Cardiac septum (tissue), 1 donor: ENCODE results near the gene VAPB.

- PRO-cap = no peak
Observed at GRCh38 chr20:57480612-57481434, 44.1 kb downstream of the CTCFL start.

- PRO-cap = no peak
Observed at GRCh38 chr20:57563926-57564477, 3.1 kb downstream of the PCK1 start.

- PRO-cap = no peak
Observed at GRCh38 chr20:57566371-57567157, 5.7 kb downstream of the PCK1 start.

- PRO-cap = no peak
Observed at GRCh38 chr20:57567158-57567838, 6.4 kb downstream of the PCK1 start.

GRCh38 chr20:57570113-57570956 lies 9.4 kb downstream of the PCK1 start:
- PRO-cap = no peak

DNA sequence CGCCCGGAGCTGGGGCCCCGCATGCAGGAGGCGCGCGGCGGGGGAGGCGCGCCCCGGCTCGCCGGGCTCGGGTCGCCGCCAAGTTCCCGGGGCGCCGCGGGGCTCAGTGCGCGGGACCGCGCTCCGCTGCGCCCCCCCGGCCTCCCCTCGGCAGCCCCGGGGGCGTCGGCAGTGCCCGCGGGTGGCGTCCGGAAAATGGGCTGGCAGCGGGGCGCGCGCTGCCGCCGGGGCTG lies 250 bp downstream of the PMEPA1 start:
- PRO-cap = no peak

GRCh38 chr20:57714440-57714903 lies 4.7 kb upstream of the PMEPA1 start:
- PRO-cap = no peak

DNA sequence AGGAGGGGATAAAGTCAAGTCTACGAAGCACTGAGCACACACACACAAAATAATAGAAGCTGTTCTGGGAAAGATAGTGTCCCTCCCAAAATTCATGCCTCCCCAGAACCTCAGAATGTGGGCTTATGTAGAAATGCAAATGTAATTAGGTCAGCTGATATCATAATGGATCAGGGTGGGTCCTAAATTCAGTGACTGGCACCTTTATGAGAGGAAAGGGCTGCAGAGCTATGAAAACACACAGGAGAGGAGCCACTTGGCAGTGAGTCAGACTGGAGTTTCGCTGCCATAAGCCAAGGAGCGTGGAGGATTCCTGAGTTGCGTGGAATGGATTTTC lies 191.2 kb upstream of the C20orf85 start:
- PRO-cap = no peak

DNA sequence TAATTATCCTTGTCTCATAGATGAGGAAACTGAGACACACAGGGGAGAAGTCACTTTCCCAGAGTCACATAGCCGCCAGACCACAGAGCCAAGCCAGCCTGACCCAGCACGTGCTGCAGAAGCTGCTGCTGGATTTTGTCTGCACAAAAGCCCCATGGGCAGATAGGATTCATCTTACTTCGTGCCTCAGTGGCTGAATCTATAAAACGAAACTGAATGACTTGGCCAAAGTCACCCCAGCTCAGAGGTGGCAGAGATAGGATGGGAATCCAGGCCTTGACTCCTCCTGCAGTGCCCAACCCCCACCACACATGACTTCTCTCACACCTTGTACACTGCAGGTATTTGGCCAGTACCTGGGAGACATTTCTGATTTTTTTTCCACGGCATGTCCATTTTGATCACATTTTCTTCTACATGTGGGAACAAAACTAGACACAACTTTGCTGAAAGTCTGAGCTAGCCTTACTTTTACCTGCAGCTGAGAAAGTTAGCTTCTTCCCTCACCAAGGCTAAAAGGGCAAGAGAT lies 104.4 kb upstream of the C20orf85 start:
- PRO-cap = no peak

DNA sequence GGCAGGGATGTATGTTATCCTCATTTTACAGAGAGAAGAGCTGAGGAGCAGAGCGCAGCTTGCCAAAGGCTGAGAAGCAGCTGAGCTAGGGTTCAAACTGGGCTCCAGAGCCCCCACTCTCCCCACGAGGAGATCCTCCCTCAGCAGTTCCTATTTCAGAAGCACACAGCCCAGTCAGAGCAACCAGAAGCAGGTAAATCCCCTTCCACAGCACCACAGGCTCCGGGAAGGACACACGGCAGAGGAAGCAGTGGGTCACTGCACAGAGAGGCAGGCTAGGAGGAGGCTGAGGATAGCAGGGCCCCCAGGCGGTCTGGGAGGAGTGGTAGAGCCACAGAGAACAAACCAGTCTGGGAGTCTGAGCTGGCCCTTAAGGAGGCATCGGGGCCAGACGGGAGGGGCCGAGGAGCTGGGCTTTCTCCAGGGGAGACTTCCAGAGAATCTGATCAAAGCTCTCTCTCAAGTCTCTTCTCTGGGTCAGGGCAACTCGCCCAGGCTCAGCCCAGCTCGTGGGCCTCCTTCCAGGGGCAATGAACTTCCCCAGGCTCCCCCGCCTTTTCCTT lies 96.1 kb upstream of the C20orf85 start:
- PRO-cap = no peak

GRCh38 chr20:58130363-58131158 lies 20.1 kb upstream of the C20orf85 start:
- PRO-cap = no peak

DNA sequence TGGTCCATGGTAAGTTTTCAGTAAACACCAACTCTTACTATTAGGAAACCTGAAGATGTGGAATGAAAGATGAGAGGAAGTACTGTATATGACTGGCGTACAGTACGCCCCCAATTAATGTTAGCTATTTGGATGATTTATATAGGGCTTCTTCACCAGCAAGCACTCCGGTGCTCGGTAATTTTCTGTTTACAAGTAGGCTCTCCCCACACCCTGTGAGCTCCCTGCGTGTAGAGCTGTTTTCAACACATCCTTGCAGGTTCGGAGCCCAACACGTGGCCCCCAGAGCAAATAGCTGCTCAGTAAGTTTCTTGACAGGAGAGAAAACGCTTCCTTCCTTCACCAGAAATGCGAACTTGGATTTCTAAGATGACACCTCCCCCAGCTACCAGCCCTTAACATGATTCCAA lies 1.3 kb upstream of the RAB22A start:
- PRO-cap = no peak

DNA sequence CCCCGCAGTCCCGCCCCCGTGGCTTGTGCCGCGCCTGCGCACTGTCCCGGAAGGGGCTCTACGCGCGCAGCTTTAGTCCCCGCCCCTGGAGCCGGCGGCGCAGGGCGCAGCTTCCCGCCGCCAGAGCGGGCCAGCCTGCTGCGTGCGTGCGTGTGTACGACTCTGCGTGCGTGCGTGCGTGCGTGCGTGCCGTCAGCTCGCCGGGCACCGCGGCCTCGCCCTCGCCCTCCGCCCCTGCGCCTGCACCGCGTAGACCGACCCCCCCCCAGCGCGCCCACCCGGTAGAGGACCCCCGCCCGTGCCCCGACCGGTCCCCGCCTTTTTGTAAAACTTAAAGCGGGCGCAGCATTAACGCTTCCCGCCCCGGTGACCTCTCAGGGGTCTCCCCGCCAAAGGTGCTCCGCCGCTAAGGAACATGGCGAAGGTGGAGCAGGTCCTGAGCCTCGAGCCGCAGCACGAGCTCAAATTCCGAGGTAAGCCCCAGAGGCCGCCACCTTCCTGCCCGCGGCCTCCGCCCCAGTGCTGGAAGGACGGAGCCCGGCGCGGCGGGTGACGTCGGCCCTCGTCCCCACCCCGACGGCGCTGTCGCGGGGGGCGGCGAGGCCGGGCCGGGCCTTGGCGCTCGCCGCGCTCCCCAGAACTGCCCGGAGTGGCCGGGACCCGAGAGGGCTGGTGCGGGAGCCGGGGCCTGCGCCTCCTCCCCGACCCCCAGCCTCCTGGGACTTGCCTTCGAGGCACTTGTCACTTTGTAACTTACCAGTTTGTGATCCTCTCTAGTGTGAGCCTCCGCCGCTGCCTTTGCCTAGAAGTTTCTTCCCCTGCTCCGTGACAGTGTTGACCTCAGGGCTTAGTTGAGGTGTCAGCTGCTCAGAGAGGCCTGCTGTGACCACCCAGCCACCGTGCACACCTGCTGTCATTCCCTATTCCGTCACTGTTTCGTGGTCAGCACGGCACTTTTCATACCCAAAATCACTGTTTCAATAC lies at the start of gene VAPB:
TSS of gene VAPB (plus strand) at position 185 of the 984 bp plus-strand sequence.
- PRO-cap = bidirectional peak, plus-strand start at position 159 of the sequence, minus-strand start outside the sequence; bidirectional peak, plus-strand start at position 582 of the sequence, minus-strand start at position 521 of the sequence

GRCh38 chr20:58407960-58408478 lies 19.0 kb downstream of the VAPB start:
- PRO-cap = no peak

DNA sequence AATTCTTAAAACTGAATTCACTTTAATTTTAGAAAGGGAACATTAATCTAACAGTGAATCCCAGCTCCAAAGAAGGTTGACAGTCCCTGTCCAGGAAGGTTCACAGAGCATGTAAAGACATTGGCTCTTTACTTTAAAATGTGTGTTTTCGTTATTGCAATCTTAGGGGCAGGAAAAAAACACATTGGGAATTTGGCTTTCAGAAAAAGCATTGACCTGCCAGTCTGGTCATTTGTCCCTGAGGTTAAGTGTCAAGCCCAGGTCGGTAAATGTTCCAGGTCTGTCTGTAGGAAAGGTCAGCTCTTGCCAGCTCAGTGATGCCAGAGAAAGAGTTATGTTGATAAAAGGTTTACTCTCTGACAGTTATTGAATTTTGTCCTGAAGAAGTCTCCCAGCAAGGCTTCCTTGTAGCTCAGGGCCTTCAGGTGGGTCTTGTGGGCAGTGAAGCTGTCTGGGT lies 43.5 kb downstream of the VAPB start:
- PRO-cap = no peak

GRCh38 chr20:58447544-58448469 lies 58.8 kb downstream of the VAPB start:
- PRO-cap = no peak

DNA sequence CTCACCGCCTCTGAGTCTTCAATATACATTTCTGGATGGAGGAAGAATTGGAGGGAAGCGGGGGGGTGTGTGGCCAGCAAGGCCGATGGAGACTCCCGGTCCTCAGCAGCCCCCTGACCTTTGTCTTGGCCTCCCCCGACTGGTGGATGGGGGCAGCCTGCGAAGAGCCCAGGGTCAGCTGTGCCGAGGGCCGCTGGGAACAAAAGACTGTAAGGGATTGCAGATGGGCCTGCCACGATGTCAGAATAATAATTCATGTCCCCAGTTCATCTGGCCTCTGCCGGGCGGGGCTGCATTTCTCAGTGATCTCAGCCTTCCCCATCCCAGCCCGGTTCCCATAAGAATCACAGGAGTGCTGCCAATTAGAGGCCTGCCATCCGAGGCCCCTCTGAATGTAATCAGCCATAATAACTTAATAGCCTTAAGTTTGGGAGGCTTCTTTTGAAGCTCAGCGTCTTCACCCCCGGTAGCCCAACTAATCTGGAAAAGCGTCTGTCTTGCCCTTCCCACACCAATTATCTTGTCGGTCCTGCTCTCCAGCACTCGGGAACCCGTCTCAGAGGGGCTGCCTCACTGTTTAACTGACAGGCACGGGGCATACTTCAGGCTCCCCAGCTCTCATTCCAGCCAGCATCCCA lies 54.1 kb upstream of the STX16 start:
- PRO-cap = no peak

DNA sequence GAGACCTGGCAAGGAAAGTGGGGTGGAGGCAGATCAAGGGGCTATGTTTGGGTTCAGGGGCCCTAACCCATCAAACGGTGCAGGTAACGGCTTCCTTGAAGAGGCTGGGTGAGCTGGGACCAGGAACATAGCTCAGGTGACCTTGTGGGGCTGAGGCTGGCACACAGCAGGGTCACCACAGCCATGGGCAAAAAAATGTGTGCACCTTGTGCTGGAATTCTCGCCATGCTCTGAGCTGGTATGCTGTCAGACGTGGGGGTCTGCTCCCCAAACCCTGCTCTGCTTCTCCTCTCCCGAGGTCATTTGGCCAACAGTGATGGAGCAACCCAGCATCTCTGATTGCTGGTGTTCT lies 35.1 kb upstream of the STX16 start:
- PRO-cap = no peak

DNA sequence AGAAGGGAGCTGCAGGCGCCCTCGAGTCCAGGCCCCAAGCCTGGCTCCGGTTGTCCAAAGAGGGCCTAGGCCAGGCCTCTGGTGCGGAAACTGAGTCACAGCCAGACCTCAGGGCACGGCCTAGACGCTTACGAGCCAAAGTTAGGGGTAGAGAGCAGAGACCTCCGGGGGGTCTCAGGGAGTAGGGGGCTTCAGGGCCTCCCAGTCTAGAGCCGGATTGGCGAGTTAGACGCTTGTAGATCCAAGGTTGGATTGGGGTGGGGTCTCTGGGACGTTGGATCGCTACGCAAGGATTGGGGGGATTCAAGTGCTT lies 324 bp downstream of the STX16 start:
- PRO-cap = no peak

DNA sequence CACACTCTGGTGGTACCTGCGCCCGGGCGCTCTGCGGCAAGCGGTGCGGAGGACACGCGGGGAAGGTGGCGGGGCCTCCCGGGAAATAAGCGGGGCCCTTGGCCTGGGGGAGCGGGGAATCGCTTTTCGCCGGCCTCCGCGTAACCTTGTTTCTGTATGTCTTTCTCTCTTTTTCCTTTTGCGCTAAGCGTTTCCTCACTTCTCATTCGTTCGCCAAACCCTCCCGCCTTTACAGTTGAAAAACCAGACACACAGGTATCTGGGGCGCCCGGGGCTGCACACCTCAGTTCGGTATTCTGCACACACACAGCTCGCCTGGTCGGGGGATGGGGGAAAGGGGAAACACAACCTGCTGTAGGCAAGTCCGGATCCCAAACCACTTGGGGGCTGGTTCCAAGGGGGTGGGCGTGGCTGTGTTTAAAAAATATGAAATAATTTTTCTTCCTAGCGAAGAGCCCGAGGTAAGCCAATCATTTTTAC lies 35.2 kb upstream of the GNAS start:
- PRO-cap = no peak